ENCODE measurements around a stretch of chr3.

DNA sequence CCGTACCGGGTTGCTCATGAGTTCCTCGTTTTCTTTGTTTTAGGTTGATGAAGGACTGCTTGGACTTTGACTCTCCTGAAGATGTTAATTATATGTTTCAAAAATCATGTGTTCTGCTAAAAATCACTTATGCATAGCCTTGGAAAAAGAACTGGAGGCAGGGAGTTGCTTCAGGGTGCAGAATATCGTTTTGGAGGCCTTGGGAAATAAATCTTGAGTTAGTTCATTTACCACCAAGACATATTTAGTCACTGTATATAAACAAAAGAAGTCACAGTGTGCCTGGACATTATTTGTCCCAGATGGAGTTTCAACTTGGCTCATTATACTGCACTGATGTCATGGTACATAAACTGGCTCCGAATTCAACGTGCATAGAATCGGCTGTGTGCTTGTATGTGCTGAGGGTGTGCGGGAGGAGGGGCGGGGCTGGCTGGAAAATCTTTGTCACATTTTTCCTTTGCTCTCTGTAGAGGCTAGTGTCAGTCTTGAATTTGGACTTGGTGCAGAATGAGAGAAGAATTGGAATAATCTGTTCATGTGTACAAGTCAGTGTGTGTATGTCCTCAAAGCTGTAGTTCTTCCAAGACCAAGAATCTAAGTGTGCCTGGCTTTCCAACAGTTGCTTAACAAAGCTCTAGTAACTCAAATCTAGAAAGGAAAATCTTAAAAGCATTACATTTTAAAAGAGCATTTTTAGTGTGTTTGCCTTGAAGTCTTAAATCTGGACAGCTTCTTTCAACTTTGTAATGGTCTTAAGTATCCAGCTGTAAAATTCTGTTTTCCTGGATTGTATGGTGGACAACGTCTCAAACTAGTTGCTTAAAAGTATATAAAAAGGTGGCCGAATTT is 86.7 kb downstream of the FNDC3B start:
- PRO-cap, 2 experiments, result no peak in any of the 2 experiments

DNA sequence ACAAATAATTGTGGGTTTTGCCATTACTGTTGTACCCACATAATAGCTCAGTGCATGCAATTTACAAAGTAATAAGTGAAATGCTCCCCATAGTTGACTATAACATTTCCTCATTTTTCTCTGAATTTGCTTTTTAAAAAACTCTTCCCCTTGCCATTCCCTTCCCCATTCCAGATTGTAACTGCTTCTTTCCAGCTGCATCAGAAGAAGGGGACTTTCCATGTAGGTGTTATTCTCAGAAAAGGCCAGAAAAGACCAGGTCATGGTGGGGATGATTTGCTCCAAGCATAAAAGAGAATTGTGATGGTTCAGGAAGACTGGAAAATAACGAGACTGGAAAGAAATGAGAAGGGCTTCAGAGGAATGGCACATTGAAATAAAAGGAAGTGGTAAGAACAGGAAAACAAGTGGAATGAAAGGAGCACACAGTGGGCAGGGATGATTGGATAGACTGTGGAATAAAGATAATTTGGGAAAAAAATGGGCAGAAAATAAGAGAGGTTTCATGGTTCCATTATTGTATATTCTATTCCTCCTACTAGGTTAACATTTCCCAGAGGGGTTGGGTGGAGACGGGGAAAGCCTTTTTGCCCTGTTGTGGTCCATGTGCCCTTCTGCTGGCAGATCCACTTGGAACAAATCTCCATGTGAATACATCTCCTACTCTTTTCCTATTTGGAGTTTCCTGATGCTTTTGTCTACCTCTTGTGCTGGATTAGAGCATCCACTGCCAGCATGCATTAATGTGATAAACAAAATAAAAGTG is 186.4 kb downstream of the GHSR start:
- PRO-cap, 2 experiments, result no peak in any of the 2 experiments

- PRO-cap, 2 experiments, result no peak in any of the 2 experiments
These were observed 105.4 kb downstream of the GHSR start for GRCh38 chr3:172342838-172343324.

DNA sequence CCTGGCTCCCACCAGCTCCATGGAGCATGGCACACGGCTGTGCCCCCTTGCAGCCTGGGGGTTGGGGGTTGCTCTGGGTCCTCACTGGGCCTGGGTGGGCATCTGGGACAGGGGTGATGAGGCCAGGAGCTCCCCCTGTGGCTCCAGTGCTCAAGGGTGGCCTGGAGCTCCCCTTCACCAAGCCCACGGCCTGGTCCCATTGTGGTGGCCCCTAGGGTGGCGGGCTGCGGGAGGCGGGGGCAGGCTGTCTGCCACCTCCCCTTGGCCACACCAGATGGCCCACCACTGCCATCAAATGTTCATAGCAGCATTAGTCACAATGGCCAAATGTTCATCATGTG is 36.7 kb downstream of the GHSR start:
- PRO-cap, 2 experiments, result no peak in any of the 2 experiments

GRCh38 chr3:172594479-172595068 is 71.3 kb upstream of the TNFSF10 start:
- PRO-cap, 2 experiments, result peak in 1 of 2 experiments; most common plus-strand start chr3:172594802 (in 1); most common minus-strand start chr3:172594717 (in 1)

DNA sequence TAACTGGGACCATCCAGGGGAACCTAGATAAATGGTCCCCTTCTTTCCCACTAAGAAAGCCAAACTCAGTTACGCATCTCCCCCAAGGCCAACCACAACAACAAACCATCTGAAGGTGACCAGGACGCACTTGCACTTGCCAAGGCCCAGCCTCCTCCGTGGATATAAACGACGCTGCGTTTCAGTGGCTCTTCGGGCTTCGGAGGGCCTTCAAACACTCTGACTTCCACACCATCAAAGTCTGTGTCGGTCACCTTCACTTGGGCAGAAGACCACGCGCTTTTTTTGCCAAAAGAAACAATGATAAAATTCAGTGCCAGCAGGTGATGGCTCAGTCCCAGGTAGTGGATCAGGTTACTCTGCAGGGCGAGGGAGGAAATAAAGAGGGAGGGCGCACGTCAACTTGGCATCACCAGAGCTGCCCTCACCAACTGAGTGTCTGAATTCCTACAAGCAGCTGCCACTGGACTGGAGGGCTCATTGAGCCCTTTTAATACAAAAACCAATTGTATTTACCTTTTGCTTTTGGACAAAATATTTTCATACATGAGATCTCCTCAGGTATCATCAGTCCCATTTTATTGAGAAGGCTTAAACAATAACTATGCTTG is 63.0 kb downstream of the NCEH1 start:
- PRO-cap, 2 experiments, result no peak in any of the 2 experiments

DNA sequence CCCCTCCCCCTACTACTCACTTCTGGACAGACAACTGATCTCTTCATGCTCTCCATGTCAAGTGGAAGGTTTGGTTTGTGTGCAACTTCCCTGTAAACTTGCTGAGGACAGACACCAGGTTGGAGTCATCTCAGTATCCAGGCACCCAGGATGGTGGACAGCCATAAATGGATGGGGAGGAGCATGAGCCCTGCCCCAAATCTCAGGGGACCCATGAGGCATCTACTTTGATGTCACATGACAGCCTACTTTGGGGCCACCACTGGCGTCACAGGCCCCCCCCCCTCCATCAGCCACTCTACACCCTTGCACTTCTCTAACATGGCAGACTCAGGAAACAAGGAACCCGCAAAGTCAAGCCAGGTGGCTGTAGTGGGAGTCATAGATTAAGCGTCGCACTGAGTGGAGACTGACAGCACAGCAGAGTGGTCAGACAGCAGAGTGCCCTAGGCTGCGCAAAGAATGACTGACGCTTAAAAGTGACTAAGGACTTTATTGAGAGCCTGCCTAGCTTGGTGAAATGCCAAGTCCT is 30.4 kb downstream of the NCEH1 start:
- PRO-cap, 2 experiments, result no peak in any of the 2 experiments

DNA sequence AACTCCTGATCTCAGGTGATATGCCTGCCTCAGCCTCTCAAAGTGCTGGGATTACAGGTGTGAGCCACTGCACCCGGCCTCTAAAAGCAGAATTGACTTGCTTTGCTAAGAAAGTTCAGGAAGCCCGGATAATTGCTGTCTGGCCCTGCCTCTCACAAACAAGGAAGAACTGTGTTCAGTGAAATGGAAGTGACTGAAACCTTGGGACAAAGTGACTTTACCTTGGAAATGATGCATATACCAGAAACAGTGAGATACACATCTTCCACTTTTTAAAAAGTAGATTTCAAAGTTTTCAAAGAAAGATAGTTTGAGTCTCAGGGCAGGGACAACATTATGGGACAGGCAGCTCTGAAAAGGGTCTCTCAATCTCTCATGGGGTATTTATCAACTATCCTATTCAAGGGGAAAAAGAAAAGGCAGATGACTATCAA is 12.7 kb downstream of the NCEH1 start:
- PRO-cap, 2 experiments, result no peak in any of the 2 experiments

DNA sequence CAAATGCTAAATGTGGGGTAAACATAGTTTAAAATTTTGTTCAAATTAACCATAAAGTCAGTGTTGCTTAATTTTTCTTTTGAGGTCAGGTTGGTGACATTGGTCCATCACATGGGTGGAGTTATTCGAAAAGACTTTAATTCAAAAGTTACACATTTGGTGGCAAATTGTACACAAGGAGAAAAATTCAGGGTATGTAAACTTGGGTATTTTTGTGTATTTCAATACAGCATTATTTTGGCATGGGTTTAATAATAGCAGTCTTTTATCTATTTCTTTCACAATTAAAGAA is 9.5 kb downstream of the ECT2 start:
- PRO-cap, 2 experiments, result no peak in any of the 2 experiments

DNA sequence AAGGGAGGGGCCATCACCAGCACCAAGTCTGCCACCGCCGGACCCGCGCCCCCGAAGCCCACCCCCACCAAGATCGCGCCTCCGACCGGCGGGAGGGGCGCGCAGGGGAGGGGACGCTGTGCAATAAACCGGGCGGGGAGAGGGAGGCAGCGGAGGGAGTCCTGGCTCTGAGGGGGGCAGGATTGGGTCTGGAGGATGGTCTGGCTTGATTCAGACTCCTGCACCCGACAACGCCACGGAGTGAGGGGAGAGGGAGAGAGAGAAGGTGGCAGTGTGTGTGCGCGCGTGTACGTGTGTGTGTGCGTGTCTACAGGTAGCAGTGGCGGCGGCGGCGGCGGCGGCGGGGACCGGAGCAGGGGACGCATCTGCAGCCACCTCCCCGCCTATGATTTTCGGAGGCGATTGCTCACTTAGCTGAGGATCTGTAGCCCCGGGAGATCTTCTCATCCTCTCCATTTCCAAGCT is 1.8 kb upstream of the NLGN1 start:
- PRO-cap, 2 experiments, result no peak in any of the 2 experiments

DNA sequence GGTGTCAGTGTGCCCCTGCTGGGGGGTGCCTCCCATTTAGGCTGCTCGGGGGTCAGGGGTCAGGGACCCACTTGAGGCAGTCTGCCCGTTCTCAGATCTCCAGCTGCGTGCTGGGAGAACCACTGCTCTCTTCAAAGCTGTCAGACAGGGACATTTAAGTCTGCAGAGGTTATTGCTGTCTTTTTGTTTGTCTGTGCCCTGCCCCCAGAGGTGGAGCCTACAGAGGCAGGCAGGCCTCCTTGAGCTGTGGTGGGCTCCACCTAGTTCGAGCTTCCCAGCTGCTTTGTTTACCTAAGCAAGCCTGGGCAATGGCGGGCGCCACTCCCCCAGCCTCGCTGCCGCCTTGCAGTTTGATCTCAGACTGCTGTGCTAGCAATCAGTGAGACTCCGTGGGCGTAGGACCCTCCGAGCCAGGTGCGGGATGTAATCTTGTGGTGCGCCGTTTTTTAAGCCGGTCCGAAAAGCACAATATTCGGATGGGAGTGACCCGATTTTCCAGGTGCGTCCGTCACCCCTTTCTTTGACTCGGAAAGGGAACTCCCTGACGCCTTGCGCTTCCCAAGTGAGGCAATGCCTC is 594.1 kb upstream of the NAALADL2 start:
- PRO-cap, 2 experiments, result no peak in any of the 2 experiments

DNA sequence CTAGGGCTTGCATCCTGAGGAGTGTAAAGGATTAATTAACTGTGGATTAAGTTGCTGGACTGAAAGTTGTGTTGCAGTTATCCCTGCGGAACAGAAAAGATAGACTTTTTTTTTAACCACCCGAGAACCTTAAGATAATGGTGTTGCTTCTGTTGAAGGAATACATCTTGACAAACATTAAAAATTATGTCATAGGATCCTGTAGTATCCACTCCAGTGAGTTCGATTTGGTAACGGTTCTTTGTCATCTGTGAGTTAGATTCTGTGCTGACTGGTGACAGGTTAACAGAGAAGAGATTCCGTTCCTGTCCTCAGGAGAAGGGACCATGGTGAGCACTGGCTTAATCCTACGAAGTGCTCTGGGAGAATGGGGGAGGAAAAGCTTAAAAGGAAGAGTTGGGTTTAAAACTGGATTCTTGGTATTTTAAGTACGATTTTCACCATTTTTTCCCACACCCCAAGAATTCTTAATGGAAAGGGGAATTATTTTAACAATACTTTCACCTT is 417.2 kb upstream of the NAALADL2 start:
- PRO-cap, 2 experiments, result no peak in any of the 2 experiments

GRCh38 chr3:176362401-176362917 is 834.8 kb downstream of the TBL1XR1 start:
- PRO-cap, 2 experiments, result no peak in any of the 2 experiments

GRCh38 chr3:177075690-177076870 is 121.2 kb downstream of the TBL1XR1 start:
- PRO-cap, 2 experiments, result no peak in any of the 2 experiments

GRCh38 chr3:177144855-177145346 is 52.4 kb downstream of the TBL1XR1 start:
- PRO-cap, 2 experiments, result no peak in any of the 2 experiments

DNA sequence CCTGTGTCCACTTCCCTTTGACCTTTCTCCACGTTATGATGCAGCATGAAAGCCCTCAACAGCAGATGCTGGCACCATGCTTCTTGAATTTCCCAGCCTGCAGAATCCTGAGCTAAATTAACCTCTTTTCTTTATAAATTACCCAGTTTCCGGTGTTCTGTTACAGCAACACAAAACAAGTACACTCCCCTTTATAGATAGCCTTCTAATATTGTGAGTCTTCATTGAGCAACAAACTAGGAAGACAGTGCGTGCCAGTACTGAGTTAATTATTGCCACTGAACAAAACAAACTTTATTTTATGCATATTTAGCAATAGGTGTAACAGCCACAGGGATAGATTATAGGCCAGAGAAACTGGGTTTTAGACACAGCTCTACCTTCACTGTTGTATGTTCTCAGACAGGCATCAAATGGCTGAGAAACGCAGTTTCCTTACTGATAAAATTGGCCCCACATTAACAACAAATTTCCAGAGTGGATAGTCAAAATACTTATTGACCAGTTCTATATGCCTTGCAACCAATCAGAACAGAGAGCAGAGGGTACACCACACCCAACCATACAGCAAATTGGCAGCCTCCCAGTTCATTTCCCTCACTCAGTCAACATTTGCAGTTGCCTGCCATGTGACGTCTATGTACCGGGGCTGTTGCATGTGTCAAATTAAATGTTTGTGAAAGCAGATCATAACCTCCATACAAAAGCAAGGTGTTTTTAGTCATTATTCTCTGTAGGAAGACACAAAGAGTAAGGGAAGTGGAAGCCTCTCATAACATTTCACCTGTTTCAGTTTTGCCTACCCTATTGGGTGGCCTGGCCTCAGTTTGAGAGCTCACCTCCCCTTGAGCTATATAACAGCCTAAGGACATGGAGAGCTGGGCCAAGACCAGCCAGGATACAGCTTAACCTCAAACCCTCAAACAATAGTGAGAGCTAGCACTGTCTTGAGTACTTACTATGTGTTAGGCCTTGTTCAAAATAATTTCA is 14.6 kb upstream of the TBL1XR1 start:
- PRO-cap, 2 experiments, result peak in 1 of 2 experiments; most common plus-strand start position 325 of the sequence (in 1); most common minus-strand start position 109 of the sequence (in 1)

DNA sequence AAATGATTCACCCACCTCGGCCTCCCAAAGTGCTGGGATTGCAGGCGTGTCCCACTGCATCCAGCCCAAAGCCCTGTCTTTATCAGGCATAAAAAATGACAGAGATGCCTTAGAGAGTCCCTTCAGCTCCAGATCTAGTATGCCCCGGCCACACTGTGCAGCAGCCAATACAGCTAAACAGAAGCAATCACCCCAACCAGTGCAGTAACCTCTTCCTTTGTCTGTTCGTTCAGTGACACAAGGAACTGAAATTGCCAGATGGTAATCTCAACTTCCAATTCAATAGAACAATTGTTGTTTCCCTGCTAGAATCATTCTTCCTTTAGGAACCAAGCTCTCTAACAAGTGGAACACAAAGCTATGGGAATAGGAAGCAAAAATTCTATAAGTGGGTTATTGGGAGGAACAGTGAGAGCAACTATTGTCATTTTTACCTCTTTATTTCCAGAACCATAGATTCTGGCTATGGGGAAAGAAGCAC is 128.0 kb upstream of the TBL1XR1 start:
- PRO-cap, 2 experiments, result no peak in any of the 2 experiments

GRCh38 chr3:177359393-177360287 is 162.4 kb upstream of the TBL1XR1 start:
- PRO-cap, 2 experiments, result peak in 2 of 2 experiments; most common plus-strand start chr3:177359524 (in 1); most common minus-strand start chr3:177359448 (in 1)

DNA sequence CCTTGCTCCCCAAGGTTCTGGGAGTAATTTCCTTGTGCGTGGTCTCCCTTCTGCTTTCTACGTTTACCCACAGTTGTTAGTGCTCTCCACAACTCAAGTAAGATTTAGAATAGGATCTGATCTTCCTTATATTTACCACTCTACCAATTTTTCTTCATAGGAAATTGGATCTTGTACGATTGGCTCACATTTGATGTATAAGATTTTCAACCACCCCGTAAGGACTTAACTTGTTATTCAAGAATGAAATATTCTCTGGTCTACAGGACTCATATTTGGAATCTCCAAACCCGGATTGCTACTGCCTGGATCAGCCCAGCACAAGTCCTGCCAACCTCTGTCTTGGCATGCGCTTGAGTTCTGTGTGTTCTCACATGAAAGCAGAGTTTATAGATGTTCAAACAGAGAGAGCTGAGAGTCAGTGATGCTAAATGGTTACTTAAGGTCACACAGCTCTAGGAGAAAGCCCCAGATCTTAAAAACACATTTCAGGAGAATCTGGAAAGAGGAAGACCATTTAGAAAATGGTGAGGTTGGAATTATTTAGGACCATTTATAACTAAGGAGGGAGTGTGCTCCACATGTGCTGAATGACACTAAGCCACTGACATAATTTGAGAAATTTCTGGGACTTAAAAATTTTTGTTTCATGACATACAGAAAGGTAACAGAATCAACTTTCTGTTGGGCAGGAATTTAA is 268.0 kb upstream of the TBL1XR1 start:
- PRO-cap, 2 experiments, result no peak in any of the 2 experiments

- PRO-cap, 2 experiments, result no peak in any of the 2 experiments
These were observed 32.0 kb downstream of the PIK3CA start for GRCh38 chr3:179179945-179180784.

Measured in Metastatic Liver Carcinoma in the Lung (tissue), 2 donors.